Transverse colon (tissue), 4 donors: ENCODE measurements around the genes C15orf40 and TM6SF1.

GRCh38 chr15:80252646-80253045, 633 bp upstream of the CTXND1 start:
- PRO-cap: no peak
- RAMPAGE, long total RNA, 4 experiments: no peak in any of the 4 experiments

- PRO-cap: no peak
- RAMPAGE, long total RNA, 4 experiments: no peak in any of the 4 experiments
Measured at GRCh38 chr15:80288181-80288539, 36.1 kb upstream of the CTXND1 start.

DNA sequence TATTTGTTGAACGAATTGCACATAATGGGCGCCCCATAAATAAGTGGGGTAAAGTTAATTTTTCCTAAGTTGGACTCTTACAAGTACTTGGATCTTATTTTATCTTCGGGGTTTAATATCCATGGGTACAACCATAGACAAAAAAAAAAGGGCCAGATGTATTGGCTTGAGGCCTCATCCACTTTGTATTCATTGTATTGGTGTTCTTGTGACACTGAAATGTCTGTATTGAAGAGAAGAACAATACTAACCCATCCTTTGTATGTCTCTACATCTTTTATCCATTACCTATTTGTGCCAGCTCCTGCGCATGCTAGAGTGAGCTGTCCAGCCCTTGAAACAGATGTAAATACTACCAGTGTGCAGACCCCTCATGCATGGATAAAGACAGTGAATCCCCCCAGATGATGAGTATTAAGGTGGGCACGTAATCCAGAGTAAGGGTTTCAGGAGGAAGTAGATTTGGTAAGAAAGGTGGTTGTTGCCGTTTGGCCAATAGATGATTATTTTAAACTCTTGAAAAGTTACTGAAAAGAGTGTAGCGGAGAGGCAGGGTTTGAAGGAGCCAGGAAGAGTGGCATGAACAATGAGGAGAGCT, 4.3 kb downstream of the ABHD17C start:
- PRO-cap: no peak
- RAMPAGE, long total RNA, 4 experiments: start-site peak on the plus strand in 2 of 4 experiments, centred at positions 340 to 418 of the sequence, 9 to 98 reads per replicate

DNA sequence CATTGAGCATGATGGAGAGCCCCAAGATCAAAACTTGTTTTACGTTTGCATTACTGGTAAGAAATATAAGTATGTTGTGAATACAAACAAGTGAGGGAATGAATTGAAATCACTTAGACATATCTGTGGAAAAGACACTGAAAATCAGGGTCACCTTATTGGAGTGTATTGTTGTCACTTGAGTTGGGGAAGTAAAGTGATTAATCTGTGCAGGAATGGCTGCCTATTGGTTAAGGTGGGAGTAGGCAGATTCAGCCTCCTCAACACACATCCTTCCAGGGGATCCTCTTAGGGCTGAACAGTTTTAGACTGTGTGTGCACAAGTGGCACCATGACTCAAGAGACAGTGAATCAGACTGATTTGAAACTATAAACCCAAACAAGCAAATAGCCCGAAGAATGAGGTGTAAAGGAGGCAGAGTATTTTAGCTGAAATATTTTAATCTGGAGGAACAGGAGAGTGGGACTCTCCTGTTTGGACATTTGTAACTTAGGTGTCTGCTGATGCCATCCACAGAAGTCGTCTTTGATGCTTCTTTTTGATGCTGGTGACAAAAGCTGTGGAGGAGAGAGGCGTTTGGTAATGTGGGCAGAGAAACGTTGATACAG, 4.9 kb downstream of the ABHD17C start:
- PRO-cap: no peak
- RAMPAGE, long total RNA, 4 experiments: start-site peak on the plus strand in 2 of 4 experiments, centred at positions 354 to 415 of the sequence, 18 to 28 reads per replicate

GRCh38 chr15:81157206-81157962, 23.3 kb downstream of the CFAP161 start:
- PRO-cap: no peak
- RAMPAGE, long total RNA, 4 experiments: no peak in any of the 4 experiments

DNA sequence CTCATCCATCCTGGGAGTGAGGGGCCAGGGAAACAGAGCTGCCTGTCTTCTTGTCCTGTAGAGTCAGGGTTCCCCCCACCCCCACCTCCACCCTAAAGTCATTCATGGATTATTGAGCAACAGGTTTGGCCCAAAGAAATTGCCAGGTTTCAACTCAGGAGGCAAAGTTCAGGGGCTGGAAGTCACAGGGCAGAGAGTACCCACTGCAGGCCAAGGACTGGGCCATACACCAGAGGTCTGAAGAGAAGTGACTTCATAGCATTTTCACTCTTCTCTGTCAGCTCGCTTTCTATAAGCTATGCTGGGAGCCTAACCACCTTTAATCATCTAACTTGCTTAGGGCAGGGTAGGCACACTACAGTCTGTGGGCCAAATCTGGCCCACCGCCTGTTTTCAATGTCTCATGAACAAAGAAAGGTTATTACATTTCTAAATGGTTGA, 50.1 kb downstream of the STARD5 start:
- PRO-cap: no peak
- RAMPAGE, long total RNA, 4 experiments: no peak in any of the 4 experiments

DNA sequence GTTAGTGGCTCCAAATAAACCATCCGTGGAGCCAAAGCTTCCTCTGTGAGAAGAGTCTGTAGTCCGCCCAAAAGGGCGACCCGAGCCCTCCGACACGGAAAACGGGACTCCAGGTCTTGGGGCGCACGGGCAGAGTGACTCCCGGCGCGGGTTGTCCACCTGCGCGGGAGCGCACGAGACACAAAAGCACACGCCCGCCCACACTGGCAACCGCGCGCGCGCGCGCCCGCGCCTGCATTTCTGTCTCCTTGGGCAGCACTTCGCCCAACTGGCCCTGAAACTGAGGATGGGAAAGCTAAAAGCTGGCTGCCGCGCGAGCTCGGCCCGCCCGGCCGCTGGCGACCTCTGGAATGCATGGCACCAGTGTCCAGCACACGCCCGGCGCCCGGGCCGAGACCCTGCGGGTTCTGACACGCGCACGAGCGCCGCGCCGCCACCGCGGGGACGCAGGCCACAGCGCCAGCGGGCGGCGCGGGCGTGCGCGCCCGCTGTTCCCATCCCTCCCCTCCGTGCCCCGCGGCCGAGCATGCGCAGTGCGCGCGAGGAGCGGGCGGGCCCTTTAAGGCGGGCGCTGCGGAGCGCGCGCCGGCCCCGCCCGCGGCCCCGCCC, 845 bp upstream of the MEX3B start:
- PRO-cap: bidirectional peak, plus-strand start at position 277 of the sequence, minus-strand start at position 242 of the sequence; bidirectional peak, plus-strand start outside the sequence, minus-strand start at position 506 of the sequence
- RAMPAGE, long total RNA, 4 experiments: no peak in any of the 4 experiments

- PRO-cap: no peak
- RAMPAGE, long total RNA, 4 experiments: no peak in any of the 4 experiments
Measured at GRCh38 chr15:82487014-82487591, 53.2 kb downstream of the RPS17 start.

GRCh38 chr15:82535527-82536024, 4.7 kb downstream of the RPS17 start:
- PRO-cap: no peak
- RAMPAGE, long total RNA, 4 experiments: no peak in any of the 4 experiments

DNA sequence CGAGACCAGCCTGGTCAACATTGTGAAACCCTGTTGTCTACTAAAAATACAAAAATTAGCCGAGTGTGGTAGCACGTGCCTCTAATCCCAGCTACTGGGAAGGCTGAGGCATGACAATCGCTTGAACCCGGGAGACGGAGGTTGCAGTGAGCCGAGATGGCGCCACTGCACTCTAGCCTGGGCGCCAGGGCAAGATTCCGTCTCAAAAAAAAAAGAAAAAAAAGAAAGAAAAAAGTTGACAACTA, 850 bp downstream of the RPS17 start:
- PRO-cap: no peak
- RAMPAGE, long total RNA, 4 experiments: no peak in any of the 4 experiments

- PRO-cap: no peak
- RAMPAGE, long total RNA, 4 experiments: no peak in any of the 4 experiments
Measured at GRCh38 chr15:82679827-82680457, 29.7 kb downstream of the AP3B2 start.

DNA sequence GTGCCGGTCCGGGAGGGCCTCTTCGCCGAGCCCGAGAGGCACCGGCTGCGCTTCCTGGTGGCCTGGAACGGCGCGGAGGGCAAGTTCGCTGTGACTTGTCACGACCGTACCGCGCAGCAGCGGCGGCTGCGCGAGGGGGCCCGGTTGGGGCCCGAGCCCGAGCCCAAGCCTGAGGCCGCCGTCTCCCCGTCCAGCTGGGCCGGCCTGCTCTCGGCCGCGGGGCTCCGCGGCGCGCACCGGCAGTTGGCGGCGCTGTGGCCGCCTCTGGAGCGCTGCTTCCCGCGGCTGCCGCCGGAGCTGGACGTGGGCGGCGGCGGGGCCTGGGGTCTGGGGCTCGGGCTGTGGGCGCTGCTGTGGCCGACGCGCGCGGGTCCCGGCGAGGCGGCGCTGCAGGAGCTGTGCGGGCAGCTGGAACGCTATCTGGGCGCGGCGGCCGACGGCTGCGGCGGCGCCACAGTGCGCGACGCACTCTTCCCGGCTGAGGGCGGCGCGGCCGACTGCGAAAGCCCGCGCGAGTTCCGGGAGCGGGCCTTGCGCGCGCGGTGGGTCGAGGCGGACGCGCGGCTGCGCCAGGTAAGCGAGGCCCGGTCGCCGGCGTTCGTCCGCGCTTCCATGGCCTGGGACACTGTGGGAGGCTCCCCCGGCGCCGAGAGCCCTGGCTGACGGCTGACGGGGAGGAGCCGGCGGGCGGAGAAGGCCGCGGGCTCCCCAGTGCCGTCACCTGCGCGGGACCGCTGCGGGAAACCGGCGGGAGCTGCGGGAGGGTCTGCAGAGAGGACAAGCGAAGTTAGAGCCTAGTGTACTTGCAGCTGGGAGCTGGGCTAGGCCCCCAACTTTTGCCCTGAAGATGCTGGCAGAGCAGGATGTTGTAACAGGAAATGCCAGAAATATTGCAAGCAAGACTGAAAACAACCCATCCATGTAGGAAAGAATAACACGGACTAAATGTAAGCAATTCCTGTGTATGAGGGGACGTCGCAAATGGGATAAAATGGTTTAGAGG, 636 bp downstream of the WHAMM start:
- PRO-cap: unidirectional peak, plus-strand start at position 93 of the sequence; bidirectional peak, plus-strand start at position 419 of the sequence, minus-strand start at position 386 of the sequence; bidirectional peak, plus-strand start at position 739 of the sequence, minus-strand start at position 624 of the sequence; unidirectional peak, minus-strand start at position 843 of the sequence
- RAMPAGE, long total RNA, 4 experiments: no peak in any of the 4 experiments

GRCh38 chr15:82810766-82810938, 1.2 kb downstream of the WHAMM start:
- PRO-cap: no peak
- RAMPAGE, long total RNA, 4 experiments: no peak in any of the 4 experiments

- PRO-cap: no peak
- RAMPAGE, long total RNA, 4 experiments: start-site peak on the plus strand in 2 of 4 experiments, at chr15:82828290-82828442 at its widest, 7 to 19 reads per replicate
Measured at GRCh38 chr15:82827898-82828730, 18.7 kb downstream of the WHAMM start.

DNA sequence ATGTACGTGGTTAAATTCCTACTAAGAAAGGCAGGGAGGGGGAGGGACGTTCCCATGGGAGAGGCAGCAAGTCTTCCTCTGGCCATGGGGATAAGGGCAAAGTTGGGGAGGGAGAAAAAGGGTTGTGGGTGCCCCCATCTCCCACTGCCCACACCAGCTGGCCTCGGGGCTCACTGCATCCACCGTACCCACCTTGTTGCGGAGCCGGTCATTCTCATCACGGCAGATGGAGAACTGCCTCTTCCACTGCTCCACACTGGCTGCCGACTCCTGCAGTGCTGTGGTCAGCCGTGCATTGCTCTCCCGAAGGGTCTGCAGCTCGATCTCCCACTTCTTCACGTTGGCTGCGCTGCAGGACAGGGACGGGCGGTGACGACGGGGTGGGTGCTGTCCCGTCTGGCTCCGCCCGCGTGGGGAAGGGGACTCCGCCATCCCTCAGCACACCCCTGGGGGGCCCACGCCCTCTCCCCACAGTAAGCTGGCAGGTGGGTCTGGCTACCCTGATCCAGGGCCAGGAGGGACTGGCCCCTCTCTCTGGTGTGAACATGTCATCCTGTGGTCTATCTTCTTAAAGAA, 45.1 kb downstream of the WHAMM start:
- PRO-cap: no peak
- RAMPAGE, long total RNA, 4 experiments: no peak in any of the 4 experiments

- PRO-cap: no peak
- RAMPAGE, long total RNA, 4 experiments: no peak in any of the 4 experiments
Measured at GRCh38 chr15:82935715-82936699, 16.5 kb downstream of the HOMER2 start.

- PRO-cap: unidirectional peak, plus-strand start at chr15:82962678
- RAMPAGE, long total RNA, 4 experiments: no peak in any of the 4 experiments
Measured at GRCh38 chr15:82962514-82962872, 10.0 kb upstream of the HOMER2 start.

DNA sequence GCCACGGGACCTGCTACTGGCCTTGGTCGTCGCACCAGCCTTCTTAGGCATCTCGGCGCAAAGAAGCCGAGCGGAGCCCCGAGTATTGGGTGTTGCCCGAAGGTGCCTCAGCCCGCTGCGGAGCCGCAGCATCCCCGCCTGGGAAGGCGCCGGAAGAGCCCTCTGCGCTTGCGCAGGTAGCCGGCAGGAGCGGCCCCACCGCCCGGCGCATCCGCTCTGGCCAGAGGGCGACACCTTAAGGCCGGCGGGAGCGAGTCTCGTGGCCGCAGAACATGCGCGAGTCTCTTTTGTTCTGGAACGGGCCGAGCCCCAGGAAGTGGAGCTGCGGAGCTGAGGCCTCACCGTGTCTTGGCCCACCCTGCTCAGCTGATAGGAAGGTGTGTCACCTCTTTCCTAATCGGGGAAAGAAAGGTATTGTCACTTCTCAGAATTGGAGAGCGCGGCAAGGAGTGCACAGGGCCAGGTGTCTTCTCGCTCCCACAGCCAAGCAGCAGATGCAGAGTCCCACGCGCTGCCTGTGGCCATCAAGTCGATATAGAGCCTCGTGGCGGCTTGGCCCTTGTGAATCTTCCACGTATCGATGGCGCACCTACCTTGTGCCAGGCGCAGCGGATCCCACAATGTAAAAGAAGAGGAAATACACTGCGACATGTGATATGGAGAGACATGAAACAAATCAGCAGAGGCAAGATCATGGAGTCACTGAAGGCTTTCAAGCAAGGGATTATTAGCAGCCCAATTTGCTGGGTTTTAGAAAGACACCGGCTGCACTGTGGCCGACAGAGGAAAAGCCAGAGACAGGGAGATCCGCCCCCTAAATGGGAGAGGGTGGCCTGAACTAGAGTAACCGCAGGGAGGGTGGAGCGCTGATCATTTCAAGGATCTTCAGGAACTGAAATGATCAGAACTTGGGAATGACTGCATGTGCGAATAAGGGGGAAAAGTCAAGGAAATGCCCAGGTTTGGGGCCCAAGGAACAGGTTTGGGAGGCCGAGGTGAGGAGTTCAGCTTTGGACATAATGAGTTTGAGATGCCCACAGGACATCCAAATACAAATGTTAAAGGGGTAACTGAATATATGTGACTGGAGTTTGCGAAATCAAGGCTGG, at the start of gene C15orf40:
C15orf40 (minus strand) TSS at position 164 of the 1,109 bp plus-strand sequence.
- PRO-cap: bidirectional peak, plus-strand start at position 290 of the sequence, minus-strand start at position 140 of the sequence
- RAMPAGE, long total RNA, 4 experiments: start-site peak on the plus strand in 2 of 4 experiments, centred at positions 278 to 300 of the sequence, 7 to 35 reads per replicate; start-site peak on the minus strand in 4 of 4 experiments, centred at positions 117 to 156 of the sequence, 31 to 253 reads per replicate

DNA sequence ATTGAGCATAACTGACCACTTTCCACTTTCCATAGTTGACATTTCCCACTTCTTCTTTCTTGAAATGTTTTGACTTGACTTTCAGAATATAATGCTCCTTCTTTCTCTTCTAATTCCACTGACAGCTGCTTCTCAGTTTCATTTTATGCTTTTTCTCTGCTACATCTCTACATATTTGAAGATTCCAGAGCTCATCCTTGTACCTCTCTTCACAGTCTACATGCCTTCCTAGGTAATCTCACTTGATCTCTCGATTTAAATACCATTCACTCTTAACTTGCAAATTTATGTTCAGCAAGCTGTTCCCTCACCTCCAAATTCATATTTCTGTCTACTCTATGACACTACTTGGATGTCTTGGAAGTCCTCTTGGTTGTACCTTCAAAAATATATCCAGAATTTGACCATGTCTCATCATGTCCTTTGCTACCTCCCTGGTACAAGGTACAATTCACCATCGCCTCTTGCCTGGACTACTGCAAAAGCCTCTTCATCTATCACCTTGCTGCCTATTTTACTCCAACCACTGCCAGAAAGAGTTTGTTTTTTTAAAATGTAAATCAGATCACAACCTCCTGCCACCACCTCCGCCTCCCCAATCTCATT, 3.9 kb downstream of the BTBD1 start:
- PRO-cap: no peak
- RAMPAGE, long total RNA, 4 experiments: start-site peak on the minus strand in 1 of 4 experiments, centred at position 224 of the sequence, 19 reads per replicate

DNA sequence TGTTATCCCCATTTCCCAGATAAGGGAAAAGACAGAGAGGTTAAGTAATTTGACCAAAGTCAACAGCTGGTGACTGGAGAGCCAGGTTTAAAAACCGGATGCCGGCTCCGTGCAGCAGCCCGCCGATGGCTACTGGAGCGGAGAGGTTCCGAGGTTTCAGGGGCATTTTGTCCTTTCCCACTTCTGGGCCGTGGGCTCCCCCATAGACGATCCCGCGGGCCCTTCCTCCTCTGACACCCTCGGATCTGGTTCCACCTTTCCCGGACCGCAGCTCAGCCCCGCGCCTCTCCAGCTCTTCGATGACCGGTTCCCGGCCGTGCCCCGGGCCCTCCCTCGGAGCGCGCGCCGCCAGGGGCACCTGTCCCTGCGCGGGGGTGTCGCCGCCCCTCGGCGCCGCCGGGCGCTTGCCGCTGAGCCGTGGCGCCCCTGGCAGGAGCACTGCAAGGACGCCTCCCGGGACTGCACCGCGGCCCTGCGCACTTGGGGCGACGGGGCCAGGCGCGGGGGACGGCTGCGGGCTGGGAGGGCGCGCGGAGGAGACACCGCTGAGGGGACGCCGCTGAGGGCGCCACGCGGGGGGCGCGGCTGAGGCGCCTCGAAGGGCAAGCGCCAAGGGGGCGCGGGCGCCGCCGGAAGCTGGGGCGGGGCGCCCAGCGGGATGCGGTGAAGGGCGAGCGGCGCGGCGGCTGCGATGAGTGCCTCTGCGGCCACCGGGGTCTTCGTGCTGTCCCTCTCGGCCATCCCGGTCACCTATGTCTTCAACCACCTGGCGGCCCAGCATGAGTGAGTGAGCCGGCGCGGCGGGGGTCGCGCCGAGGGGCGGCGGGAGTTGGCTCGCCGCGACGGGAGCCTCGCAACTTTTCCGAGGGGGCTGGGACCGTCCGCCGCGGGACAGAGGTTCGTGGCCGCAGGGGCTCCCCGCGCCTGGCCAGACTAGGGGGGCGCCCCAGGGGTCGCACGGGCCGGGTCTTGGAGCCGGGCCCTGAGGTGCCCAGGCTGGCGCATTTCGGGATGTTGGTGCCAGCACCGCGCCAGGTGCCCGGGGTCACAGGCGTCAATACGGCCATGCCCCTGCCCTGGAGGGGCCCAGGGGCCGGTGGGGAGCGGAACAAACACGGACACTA, at the start of gene TM6SF1:
TM6SF1 (plus strand) TSS at position 656 of the 1,124 bp plus-strand sequence.
- PRO-cap: unidirectional peak, plus-strand start at position 656 of the sequence
- RAMPAGE, long total RNA, 4 experiments: start-site peak on the plus strand in 3 of 4 experiments, centred at positions 657 to 675 of the sequence, 16 to 58 reads per replicate